Mesenchymal stem cell of adipose (primary cell): ENCODE measurements around the genes DCUN1D1 and EIF2B5.

DNA sequence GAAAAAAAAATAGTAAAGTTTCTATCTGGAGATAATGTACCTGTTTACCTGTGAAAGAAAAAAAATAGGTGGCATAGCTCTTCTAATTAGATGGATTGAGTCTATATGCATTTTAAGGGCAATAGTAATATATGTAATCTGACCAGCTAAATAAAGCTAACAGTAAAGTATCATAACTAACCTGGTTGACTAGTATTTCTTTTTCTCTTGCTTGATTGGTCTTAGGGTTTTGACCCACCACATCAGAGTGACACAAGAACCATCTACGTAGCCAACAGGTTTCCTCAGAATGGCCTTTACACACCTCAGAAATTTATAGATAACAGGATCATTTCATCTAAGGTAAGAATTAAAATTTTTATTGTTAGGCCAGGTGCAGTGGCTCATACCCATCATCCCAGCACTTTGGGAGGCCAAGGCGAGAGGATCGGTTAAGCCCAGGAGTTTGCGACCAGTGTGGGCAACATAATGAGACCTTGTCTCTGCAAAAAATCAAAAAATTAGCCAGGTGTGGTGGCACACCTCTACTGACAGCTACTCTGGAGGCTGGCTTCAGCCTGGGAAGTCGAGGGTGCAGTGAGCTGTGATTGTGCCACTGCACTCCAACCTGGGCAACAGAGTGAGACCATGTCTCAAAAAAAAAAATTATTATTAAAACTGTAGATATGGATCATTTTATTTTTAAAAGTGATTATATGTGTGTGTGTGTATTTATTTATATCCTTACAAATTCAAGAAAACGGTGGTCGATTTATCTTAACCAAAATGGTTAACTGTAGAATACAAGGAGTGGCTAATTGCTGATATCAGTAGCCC lies 26.9 kb downstream of the ATP11B start:
- CAGE, long polyA plus RNA, result no peak

DNA sequence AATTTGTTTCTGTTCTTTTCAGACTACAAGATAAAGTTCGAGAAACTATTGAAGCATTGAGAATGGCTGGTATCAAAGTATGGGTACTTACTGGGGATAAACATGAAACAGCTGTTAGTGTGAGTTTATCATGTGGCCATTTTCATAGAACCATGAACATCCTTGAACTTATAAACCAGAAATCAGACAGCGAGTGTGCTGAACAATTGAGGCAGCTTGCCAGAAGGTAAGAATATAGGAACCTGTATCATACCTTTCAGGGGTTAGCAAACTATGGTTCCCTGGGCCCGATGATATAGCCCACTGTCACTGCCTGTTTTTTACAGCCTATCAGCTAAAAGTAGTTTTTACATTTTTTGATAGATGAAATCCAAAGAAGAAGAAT lies 80.5 kb downstream of the ATP11B start:
- CAGE, long polyA plus RNA, result no peak

- CAGE, long polyA plus RNA, result no peak
These were observed 84.0 kb downstream of the ATP11B start for GRCh38 chr3:182877187-182877808.

DNA sequence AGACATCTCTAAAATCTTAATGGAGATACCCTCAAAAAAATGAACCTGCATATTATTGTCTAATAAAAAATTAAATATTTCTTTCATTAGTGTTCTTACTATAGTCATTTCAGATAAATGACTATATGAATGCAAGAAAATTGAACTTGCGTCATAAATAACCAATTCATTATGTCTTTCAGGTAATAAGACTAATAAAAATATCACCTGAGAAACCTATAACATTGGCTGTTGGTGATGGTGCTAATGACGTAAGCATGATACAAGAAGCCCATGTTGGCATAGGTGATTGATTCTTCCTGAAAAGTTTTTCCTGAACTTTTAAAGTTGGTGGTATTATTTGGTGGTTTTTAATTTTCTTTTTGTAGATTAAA lies 87.4 kb downstream of the ATP11B start:
- CAGE, long polyA plus RNA, result no peak

DNA sequence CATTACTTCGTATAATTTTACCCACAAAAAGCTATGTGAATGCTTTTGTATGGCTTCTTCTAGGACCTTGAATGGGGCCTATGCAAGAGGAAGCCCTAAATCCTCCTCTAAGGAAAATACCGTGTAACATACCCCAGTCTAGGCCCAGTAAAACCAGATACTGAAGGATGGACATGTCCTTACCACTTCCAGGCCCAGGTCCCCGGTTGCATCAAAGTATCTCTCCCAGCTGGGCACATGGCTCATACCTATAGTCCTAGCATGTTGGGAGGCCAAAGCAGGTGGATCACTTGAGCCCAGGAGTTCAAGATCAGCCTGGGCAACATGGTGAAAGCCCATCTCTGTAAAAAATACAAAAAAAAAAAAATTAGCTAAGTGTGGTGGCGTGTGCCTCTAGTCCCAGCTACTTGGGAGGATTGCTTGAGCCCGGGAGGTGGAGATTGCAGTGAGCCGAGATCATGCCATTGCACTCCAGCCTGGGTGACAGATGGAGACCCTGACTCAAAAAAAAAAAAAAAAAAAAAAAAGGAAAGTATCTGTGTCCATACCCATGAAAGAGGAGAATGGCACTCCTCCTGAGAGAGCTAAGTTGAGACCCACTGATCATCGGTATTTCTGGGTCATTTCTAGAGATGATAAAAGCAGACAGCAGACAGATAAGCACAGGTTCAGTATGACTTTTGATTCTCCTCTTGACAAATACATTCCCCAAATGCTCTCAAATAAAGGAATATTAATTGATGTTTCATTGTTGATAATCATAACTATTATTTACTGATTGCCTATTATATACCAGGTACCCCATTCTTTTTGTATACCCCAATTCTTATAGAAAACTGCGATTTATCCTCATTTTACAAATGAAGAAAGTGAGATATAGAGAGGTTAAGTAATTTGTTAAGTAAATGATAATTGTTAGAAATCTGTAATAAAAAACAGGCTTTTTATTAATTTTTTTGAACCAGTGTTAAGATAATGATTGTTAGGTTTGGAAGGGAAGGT lies 85.4 kb downstream of the DCUN1D1 start:
- CAGE, long polyA plus RNA, result no peak

DNA sequence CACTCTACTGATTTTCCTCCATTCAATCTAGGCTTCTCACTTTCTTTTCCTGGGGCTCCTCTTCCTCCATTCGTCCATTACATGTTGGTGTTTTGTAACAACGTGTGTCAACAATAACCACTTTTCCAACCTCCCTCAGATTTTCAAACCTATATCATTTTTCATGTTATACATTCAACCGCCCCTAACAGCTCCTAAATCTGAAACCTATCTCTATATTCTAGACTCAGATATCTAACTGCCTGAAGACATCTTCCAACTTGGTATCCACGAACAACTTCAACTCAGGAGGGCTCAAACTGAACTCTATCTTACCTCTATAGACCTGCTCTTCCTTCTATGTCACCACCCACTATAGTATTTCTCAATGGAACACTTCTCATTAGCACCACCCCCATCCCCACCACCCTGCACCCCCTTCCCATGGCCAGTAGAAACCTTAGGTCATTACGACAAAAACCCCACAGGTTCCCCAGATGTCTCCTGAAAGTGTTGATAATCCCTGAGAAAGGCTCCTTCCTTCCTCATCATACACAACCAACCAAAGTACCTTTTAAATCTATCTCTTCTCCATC lies 28.0 kb downstream of the DCUN1D1 start:
- CAGE, long polyA plus RNA, result no peak

- CAGE, long polyA plus RNA, result no peak
These were observed 18.1 kb downstream of the DCUN1D1 start for GRCh38 chr3:182962148-182962634.

GRCh38 chr3:182980186-182981152 lies at the start of gene DCUN1D1:
Gene DCUN1D1, minus strand, starts transcription at chr3:182980538.
- CAGE, long polyA plus RNA, result no peak

GRCh38 chr3:183276585-183276995 lies 23.5 kb downstream of the B3GNT5 start:
- CAGE, long polyA plus RNA, result no peak

- CAGE, long polyA plus RNA, result no peak
These were observed 62.6 kb downstream of the B3GNT5 start for GRCh38 chr3:183315535-183316260.

GRCh38 chr3:183490561-183491336 lies 62.3 kb upstream of the MCF2L2 start:
- CAGE, long polyA plus RNA, result no peak

GRCh38 chr3:183491820-183492439 lies 63.5 kb upstream of the MCF2L2 start:
- CAGE, long polyA plus RNA, result no peak

DNA sequence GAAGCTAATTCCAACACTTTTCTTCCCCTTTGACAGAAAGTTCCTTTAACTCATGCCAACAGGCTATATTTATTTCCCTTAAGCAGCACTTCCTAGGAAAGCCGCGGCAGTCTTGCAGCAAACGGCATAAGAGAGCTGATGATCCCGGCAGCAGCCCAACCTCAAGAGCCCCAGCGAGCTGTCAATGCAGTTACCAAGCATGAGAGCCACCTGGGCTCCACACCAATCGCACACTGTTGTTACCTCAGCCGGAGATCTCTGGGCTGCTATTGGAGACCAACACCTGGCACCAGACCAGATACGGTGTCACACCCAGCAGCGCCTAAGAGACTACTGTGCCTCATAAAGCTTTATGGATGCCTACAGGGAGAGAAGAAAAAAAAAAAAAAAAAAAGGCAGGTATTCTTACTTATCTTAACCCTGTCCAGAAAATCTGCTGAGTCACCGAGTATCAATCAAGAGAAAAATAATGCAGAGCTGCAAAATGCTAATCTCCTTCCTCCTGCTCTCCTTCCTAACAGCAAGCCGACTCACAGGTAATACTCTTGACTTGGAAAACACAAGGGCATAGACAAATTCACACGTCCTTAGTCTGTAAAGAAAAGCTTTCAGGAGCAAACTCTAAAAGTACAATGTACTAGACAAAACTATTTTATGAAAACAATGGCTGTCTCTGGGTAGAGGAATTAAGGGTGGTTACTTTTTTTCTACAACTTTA lies 11.6 kb downstream of the ABCC5 start:
- CAGE, long polyA plus RNA, result no peak

GRCh38 chr3:184133867-184135114 lies 867 bp upstream of the EIF2B5 start:
- CAGE, long polyA plus RNA, result no peak

DNA sequence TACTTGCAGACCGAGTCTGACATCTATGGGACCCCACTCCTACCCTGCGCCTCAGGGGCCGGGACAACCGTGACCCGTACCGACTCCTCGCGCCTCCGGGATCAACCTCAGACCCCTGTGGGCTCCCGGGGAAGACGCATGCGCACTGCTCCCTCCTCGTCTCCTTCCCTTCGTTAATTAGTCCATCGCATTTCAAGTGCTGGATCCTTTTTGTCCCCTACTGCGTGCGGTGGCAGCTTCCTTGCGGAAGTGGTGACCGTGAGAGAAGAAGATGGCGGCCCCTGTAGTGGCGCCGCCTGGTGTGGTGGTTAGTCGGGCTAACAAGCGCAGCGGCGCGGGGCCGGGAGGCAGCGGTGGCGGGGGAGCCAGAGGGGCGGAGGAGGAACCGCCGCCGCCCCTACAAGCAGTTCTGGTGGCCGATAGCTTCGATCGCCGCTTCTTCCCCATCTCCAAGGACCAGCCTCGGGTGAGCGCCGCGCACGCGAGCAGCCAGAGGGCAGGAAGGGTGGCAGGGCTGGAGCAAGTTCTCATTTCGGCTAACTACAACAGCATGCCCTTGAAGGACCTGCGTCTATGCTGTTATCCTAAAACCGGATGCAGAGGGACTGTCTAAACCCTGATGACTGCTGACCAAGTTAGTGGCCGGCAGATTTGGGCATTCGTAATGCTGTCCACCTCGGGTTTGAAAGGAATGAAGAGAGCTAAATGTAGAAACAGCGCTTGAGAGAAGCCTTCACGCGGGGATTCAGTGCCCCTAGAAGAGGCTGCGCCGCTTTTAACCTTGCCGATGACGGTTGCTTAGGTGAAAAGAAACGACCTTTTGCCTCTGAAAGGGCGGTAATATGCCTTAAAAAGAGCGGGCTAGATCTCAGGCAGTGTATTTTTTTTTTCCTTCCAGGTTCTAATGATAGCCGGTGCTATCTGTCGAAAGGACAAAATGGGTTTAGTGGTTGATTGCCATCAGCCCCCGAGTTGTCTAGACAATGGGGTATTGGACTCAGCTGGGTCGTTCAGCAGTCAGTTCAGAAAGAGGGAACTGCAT lies at the start of gene EIF2B5:
Gene EIF2B5, plus strand, starts transcription at position 244 of the 1,042 bp plus-strand sequence.
- CAGE, long polyA plus RNA, result no peak

DNA sequence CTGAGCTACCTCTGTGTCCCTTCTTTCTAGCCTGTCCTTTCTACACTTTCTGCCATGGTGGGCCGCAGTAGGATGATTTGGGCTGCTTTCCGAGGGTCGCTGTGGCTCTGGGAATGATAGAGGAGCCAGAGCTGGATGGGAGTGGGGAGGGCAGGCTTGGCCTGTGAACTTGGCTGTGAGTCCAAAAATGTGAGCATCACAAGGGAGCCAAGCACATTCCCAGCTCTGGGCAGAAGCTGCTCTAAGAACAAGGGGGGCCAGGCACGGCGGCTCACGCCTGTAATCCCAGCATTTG lies 5.7 kb downstream of the DVL3 start:
- CAGE, long polyA plus RNA, result no peak

- CAGE, long polyA plus RNA, result no peak
These were observed 4.6 kb upstream of the AP2M1 start for GRCh38 chr3:184169953-184170597.

DNA sequence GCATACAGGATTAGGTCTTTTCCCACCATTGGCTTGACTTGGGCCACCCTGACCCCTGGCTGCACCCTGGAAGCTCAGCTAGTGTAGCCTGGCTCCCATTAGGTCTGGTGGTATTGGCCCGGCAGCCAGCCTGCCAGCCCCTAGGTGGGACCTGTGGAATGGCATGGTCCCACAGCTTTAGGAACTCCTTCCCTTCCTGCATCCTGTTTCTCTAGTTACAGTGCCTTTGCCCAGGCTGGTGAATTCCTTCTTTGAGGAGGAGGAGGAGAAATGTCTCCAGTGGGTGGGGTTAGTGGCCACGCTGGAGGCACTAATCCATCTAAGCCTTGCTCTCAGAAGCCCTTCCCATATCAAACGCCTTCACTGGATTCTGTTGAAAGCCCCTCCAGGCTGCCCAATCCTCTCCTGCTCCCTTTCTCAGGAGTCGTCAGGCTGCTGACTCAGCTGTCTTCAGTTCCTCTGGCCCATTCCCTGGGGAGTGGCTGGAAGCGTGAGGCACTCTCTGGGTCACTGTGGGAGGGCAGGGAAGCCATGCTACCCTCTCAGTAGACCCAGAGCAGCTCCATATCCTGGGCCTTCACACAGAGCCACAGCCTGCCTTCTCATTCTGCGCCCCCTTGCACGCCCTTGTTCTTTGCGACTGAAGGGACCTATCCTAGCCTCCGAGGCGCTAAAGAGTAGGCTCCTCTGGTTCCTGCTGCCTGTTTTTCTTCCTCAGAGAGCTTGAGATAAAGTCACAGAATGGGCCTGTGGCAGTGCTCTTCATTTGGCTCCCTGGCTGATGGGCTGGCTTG lies 2.7 kb downstream of the AP2M1 start:
- CAGE, long polyA plus RNA, result no peak

DNA sequence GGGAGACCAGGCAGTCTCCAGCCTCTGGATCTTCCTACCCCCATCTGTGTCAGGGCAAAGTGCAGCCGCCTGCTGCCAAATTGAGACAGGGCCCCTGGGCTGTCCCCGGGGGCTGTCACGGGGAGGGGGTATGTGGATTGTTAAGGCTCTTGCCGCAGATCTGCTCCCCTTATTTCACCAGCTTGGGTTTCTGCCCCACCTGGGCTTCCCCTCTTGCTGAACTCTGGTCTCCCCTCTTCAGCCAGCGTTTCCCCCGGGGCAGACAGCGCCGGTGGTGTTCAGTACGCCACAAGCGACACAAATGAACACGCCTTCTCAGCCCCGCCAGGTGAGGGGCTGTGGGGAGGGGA lies 1.5 kb downstream of the EIF4G1 start:
- CAGE, long polyA plus RNA, result no peak

GRCh38 chr3:184332271-184333352 lies 4.8 kb upstream of the FAM131A start:
- CAGE, long polyA plus RNA, result no peak